ENCODE data around the genes BTF3L4 and CYB5RL.

DNA sequence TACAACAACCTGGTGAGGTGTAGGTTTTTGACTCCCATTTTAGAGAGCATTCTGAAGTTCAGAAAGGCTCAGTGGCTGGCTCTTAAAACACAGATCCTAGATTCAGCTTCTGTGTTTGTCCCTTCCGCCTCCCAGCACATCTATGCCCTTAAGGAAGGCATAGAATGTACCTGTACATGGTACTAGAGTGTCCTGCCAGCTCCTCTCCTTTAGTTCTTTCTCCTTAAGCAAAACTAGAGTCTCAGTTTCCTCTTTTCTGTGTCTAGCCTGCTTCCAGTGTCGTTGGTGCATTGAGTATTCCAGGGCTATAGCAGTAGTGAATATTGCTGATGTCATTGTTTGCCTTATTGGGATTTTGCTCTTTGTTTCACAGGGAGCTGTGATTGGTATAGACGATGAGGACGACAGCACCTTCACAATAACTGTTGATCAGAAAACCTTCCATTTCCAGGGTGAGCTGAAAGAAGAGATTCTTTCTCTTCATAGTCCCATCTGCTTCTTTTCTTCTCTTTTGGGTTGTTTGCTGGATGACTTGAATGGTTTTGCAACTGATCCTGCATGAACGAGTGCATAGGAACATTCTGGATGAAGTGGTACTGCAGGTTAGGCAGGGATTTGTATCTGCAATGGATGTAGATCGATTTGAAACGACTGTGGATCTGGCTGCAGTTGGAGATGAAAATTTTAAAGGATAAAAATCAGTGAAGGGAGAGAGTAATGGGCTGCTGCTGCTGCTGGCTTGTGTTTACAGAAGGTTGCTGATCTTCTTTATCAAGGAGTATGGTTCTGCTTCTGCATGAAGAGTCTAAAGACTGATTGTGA, 52.4 kb downstream of the OSBPL9 start:
- RRBS, result no CpG with 5 or more reads among the region's 7 CpGs

GRCh38 chr1:51686284-51687099, 69.6 kb downstream of the OSBPL9 start:
- RRBS, result no CpG with 5 or more reads among the region's 3 CpGs

GRCh38 chr1:51963713-51964256, 26.7 kb downstream of the RAB3B start:
- RRBS, result no CpG with 5 or more reads among the region's 3 CpGs

DNA sequence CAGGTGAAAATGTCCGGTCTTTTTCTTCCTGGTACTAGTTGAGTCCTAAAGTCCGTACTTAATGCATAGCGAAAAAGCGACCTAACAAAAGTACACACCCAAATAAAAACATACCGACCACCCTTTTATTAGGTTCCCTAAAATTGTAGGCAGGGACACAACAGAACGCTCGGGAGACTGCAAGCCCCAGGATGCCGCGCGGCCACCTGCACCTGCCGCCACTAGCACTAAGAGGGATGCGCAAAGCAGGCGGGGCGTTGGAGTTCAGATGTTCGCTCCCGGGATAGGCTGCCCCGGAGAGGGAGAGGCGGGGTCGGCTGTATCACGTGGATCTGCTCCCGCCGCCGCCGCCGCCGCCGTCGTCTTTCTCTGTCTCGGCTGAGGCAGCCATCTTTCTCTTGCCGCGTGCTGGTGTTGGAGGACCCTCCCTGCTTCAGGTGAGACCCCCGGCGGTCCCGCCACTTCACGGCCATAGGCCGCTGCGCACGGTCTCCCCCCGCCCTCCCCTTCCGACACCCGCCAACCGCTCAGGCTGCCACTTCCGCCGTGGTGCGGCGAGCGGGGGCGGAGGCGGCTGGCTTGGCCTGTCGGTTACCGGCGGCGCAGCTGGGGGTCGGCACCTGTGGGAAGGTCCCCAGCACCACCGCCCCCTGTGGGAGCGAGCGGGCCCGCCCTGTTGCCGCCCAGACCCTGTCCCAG, at the start of gene BTF3L4:
Gene BTF3L4, plus strand, starts transcription at position 353 of the 699 bp plus-strand sequence.
- RRBS, result no CpG with 5 or more reads among the region's 59 CpGs

- RRBS, result no CpG with 5 or more reads among the region's 7 CpGs
Measured at GRCh38 chr1:52305836-52306342, 60.1 kb downstream of the CC2D1B start.

- RRBS, result no CpG with 5 or more reads among the region's 13 CpGs
Measured at GRCh38 chr1:52357401-52358097, 8.5 kb downstream of the CC2D1B start.

DNA sequence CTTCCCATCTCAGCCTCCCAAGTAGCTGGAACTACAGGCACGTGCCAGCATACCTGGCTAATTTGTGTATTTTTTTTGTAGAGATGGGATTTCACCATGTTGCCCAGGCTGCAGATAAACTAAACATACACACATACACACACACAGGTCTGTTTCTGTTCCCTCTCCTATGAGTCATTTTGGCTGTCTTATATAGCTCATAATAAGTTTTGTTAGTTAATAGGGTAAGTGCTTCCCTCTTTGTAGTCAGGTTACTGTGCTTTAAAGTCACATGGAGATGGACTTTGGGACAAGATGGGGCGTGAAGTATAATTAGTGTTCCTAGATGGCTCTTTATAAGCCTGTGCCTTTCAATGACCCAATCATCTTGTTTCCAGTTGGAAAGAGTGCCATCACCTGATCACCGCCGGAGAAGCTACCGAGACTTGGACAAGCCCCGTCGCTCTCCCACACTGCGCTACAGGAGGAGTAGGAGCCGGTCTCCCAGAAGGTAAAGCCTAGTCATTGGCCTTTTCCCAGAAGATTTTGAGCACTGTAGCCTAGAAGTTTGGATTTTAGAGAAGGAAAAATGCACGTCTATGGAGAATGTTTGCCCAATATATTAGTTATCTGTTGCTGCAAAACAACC, 9.2 kb downstream of the PRPF38A start:
- RRBS, result 100% methylated on average over 2 of the region's 10 CpGs

DNA sequence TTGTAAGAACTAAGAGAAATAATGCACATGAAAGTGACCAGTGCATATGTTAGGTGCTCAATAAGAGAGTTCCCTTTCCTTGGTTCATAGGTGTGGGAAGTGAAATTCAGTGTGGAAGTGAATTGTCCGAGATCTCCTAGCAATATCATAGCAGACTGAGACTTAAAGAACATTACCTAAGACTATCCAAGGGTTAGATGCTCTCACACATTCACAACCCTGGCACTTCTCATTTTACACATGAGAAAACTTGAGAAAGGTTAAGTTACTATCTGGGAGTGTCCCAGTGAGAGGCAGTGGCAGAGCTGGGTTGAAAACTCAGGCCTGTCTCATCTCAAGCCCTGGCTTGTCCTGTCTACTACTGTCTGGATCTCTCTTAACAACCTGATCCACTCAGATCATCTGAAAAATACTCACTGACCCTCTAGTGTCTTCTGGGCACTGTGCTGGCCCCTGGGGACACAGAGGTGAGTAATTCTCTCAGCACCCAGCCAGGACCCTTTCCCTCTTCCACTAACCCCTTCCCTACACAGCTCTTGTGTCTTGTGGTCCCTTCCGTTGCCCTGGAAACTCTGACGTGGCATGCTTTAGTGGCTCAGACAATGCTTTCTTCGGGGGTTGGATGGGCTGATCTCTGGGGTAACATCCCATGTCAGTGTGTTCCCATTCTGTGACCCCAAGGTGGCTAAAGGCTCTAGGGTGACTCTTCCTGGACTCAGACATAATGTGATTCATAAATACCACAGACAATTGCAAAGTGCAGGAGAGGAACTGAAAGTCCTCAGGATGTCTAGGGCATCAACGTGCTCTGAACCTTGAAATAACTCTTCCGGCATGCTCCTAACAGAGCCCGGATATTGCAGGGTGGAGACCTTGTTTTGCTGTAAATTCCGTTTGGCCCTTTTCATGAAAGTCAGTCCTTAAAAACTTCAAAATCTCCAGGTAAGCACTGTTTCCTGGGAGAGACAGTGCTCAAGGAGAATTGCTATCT, 3.8 kb downstream of the SHISAL2A start:
- RRBS, result no CpG with 5 or more reads among the region's 8 CpGs

DNA sequence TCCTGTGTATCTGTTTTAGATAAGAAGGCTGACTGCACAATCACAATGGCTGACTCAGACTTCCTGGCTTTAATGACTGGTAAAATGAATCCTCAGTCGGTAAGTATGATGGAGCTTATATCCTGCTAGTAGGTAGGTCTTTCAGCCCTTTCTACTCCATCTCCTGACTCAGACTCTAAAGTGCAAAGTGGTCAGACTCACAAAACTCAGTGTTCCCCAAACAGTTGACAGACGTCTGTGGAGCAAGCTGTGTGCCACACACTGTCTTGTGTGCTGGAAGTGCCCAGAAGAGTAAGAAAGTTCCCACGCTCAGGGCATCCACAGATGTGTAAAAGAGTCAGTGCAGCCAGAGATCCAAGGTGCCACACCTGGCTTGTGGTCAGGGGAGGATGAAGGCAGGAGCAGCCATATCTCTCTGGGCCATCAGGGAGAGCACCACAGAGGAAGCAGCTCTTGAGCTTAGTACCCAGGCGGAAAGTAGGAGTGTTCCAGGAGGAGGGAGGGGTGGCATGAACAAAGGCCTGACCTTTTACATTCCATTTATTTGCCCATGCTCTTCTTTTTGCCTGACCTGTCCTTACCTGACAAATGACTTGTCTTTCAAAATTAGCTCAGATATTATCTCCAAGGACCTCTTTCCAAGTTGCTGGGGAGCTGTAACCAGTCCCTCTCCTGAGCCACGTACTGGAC, 14.0 kb upstream of the PODN start:
- RRBS, result no CpG with 5 or more reads among the region's 5 CpGs

GRCh38 chr1:53190223-53190891, 6.3 kb upstream of the CPT2 start:
- RRBS, result no CpG with 5 or more reads among the region's 14 CpGs

- RRBS, result no CpG with 5 or more reads among the region's 6 CpGs
Measured at GRCh38 chr1:53218644-53219191, 1.7 kb downstream of the CZIB start.

DNA sequence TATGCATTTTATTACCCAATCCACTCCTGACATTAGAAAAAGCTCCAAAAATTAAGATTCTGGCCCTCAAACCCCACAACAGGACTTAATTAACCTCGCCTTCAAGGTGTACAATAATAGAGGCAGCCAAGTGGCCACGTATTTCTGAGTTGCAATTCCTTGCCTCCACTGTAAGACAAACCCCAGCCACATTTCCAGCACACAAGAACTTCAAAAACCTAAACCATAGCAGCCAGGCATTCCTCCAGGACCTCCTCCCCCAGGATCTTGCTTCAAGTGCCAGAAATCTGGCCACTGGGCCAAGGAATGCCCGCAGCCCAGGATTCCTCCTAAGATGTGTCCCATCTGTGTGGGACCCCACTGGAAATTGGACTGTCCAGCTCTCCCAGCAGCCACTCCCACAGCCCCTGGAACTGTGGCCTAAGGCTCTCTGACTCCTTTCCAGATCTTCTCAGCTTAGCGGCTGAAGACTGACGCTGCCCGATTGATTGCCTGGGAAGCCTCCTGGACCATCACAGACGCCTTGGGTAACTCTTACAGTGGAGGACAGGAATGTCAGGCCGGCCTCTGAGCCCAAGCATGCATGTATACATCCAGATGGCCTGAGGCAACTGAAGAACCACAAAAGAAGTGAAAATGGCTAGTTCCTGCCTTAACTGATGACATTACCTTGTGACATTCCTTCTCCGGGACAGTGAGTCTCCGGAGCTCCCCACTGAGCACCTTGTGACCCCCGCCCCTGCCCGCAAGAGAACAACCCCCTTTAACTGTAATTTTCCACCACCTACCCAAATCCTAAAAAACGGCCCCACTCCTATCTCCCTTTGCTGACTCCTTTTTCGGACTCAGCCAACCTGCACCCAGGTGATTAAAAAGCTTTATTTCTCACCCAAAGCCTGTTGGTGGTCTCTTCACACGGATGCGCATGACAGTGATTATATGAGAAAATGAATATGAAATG, 24.7 kb upstream of the DMRTB1 start:
- RRBS, result no CpG with 5 or more reads among the region's 16 CpGs

DNA sequence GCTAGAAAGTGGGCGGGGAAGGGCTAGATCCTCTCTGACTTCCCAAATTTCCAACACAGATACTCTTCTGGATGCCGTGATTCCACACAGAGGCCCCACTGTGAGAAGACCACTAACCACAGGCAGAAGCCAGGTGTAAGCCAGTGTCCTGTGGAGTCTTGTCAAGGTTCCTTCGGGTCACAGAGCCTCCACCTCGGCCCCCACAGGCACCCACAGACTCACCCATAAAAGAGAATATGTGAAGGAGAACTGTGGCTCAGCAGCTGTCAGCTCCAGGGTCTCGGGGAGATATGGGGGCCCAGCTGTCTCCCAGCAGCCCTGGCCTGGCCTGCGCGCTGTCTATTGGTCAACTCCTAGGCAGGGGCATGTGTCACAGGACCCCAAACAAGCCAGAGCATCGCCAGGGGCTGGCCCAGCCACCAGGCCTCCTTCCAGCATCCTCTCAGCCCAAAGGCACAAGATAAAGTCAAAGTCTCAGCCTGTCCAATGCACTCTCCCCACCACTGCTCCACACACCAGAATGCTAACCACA, 133.1 kb downstream of the DMRTB1 start:
- RRBS, result no CpG with 5 or more reads among the region's 8 CpGs

GRCh38 chr1:53896716-53897356, 2.8 kb downstream of the DIO1 start:
- RRBS, result no CpG with 5 or more reads among the region's 4 CpGs

DNA sequence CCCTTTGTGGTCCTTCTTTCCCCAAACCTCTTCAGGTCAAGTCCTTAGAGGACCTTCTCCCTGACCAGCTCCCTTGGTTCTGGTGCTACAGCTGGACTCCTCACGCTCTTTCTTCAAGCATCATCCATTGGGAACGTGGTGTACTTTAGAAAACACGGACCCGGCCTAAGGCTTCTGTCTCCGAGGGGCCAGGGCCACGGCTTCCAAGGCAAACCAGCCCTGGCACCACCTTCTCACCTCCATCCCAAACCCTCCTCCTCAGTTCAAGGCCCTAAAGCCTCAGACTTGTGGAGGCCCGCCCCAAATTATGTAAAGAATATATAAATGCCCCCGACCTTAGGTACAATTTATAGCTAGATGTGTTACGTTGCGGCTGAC, 640 bp downstream of the IFT25 start:
- RRBS, result no CpG with 5 or more reads among the region's 10 CpGs

GRCh38 chr1:54199311-54200295, at the start of gene CYB5RL:
Gene CYB5RL (minus strand): TSS chr1:54200030.
- RRBS, result under 1% methylated on average over 9 of the region's 45 CpGs

DNA sequence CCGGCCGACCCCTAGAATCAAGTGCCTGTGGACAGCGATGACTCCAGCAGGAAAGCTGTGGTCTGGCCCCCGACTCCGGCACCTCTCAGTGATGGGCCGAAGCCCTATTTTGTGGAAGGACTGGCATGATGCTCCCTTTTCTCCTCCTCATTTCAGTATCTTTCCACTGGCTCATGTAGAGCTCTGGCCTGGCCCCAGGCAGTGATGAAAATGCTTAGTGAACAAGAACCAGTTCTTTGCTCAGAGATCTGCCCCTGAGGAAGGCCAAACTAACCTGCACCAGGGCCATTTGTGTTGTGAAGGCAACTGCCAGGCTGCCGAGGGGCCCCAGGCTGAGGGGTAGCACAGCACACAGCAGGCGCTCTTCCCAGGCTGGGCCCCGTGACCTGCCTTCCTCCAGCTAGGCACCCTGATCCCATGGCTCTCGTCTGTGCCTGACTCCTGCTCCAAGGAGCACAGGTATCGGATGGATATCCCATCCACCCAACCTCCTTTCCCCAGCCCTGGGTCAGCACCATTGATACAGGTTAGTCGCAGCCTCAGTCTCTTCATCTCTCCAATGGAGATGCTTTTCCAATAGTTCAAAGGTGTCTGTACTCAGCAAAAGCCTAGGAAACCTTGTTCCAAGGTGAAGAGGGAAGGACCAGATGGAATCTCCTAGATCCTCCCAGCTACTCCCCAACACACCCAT, 23.8 kb downstream of the MRPL37 start:
- RRBS, result no CpG with 5 or more reads among the region's 12 CpGs

- RRBS, result no CpG with 5 or more reads among the region's 3 CpGs
Measured at GRCh38 chr1:54277771-54278250, 77.8 kb downstream of the MRPL37 start.

- RRBS, result no CpG with 5 or more reads among the region's 20 CpGs
Measured at GRCh38 chr1:54280289-54281171, 80.6 kb downstream of the MRPL37 start.

GRCh38 chr1:54285161-54285580, 85.2 kb downstream of the MRPL37 start:
- RRBS, result no CpG with 5 or more reads among the region's 5 CpGs

All from GM12891 (cell line).